Gastroesophageal sphincter (tissue), 4 donors: Measurements from ENCODE around the gene ABCA10.

GRCh38 chr17:68944468-68944943, 10.7 kb downstream of the ABCA8 start:
- PRO-cap = no peak
- RAMPAGE, long total RNA, 4 experiments = no peak in any of the 4 experiments

DNA sequence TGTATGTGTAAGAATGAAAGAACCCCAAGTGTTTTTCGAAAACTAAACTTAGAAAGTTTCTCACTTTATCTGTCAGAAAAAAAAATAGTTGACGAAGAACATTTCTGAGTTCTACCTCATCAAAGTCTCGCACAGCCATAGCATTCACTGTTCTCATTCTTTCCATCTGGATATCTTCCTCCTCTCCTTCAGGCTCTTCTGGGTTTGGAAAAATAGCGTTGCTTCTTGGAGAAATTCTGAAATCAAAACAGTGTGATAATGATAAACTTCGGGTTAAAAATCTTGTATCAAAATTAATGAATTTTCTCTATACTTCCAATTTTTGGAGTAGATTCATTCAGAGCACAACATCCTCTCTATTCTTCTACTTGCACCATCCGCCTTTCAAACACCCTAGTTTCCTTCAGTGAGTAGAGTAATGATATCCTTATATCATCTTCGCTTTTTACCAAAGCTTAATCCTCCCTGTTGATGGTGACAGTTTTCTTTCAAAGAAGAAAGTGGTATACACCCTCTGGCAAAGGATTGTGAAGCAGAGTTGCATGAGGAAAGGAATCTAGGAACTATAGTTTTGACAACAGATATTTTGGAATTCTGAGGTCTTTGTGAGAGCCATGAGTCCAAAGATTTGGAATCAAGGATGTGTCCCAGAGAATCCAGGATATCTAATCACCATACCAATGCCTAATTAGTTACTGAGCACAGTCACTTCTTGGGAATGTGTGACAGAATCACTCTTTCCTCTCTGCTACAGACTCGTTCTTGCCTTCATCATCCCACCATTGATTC, 35.7 kb upstream of the ABCA8 start:
- PRO-cap = no peak
- RAMPAGE, long total RNA, 4 experiments = no peak in any of the 4 experiments

DNA sequence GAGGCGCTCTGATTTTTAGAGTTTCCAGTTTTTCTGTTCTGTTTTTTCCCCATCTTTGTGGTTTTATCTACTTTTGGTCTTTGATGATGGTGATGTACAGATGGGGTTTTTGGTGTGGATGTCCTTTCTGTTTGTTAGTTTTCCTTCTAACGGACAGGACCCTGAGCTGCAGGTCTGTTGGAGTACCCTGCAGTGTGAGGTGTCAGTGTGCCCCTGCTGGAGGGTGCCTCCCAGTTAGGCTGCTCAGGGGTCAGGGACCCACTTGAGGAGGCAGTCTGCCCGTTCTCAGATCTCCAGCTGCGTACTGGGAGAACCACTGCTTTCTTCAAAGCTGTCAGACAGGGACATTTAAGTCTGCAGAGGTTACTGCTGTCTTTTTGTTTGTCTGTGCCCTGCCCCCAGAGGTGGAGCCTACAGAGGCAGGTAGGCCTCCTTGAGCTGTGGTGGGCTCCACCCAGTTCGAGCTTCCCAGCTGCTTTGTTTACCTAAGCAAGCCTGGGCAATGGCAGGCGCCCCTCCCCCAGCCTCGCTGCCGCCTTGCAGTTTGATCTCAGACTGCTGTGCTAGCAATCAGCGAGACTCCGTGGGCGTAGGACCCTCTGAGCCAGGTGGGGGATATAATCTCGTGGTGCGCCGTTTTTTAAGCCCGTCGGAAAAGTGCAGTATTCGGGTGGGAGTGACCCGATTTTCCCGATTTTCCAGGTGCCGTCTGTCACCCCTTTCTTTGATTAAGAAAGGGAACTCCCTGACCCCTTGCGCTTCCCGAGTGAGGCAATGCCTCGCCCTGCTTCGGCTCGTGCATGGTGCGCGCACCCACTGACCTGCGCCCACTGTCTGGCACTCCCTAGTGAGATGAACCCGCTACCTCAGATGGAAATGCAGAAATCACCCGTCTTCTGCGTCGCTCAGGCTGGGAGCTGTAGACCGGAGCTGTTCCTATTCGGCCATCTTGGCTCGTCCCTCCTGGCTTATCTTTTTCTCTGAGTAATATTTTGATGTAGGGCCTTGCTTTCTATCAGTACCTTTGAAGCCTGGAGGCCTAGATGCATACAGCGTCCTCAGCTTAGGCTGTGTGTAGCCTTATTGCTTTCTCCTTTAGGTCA, 49.3 kb upstream of the ABCA8 start:
- PRO-cap = no peak
- RAMPAGE, long total RNA, 4 experiments = start-site peak on the minus strand in 1 of 4 experiments, centred at position 213 of the sequence, 8 reads per replicate

GRCh38 chr17:69090824-69091374, 30.2 kb upstream of the ABCA9 start:
- PRO-cap = no peak
- RAMPAGE, long total RNA, 4 experiments = start-site peak on the minus strand in 1 of 4 experiments, at chr17:69090704-69091394 at its widest, 56 reads per replicate

DNA sequence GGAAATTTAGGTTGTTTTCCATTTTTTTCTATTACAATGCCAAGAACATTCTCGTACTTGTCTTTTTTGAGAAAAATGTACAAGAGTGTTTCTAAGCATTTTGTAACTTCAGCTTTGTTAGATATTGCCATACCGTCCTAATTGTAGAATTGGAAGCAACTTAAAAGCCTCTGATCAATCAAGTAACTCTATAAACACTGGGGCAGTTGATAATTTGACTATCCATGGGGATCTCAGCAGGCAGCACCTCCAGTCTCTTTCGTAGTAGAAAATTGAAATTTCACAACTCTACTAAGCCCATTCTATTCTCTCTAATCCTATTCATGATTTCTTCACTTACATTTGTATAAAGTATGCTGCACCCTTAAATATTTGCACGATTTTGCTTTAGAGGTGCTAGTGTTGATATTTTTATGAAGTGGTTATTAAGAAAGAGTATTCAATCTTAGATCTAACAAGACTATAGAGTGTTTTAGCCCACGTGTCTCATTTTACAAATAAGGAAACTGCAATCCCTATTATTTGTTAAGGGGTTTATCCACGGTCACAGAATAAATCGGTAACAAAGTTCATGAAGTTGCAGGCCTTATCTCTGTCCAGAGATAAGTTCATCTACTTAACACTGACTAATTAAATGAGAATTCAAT, 11.0 kb downstream of the ABCA6 start:
- PRO-cap = no peak
- RAMPAGE, long total RNA, 4 experiments = no peak in any of the 4 experiments

GRCh38 chr17:69228437-69229164, at the start of gene ABCA10:
ABCA10 (minus strand) TSS chr17:69228824.
- PRO-cap = no peak
- RAMPAGE, long total RNA, 4 experiments = start-site peak on the minus strand in 3 of 4 experiments, at chr17:69228625-69229366 at its widest, 21 to 99 reads per replicate

DNA sequence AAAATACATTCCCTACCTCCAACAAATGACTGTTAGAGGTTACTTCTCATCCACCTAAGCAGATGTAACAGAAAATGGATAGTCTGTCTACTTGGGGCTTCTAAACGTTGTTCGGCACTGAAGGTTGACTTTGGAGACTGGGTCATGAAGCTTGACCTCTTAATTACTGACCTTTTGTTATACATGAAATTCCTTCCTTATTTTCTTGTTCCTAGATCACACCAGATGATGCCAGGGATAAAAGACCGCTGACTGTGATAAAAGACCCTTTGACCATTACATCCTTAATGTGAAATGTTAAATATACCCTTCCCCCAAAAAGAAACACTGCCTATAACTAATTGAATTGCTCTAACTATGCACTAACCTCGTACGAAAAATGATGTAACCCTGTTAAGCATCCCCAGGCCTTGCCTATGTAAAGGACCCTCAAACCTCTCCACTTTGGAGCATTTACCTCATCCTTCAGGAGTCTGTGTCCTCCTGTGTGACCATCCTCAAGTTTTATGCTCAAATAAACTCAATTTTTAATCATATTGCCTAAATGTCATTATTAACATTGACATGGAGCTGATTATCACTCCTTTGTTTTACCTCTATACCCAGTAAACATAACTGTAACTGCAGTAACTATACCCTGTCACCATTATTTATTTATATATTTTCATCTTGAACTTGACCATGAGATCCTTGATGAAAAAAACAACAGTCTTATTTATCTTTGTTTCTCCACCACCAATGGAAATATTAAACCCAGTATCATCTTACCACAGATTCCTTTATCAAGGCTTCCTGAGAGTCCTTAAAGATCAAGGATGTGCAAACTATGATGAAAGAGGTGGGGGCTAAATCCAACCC, 3.7 kb downstream of the ABCA5 start:
- PRO-cap = no peak
- RAMPAGE, long total RNA, 4 experiments = no peak in any of the 4 experiments

GRCh38 chr17:69461837-69462407, 47.4 kb downstream of the MAP2K6 start:
- PRO-cap = no peak
- RAMPAGE, long total RNA, 4 experiments = no peak in any of the 4 experiments

- PRO-cap = unidirectional peak, minus-strand start at chr17:69655108
- RAMPAGE, long total RNA, 4 experiments = no peak in any of the 4 experiments
Measured at GRCh38 chr17:69654797-69655384, 240.4 kb downstream of the MAP2K6 start.

GRCh38 chr17:71441065-71441399, 679.8 kb upstream of the SOX9 start:
- PRO-cap = no peak
- RAMPAGE, long total RNA, 4 experiments = no peak in any of the 4 experiments

GRCh38 chr17:72121340-72122337, 819 bp downstream of the SOX9 start:
- PRO-cap = no peak
- RAMPAGE, long total RNA, 4 experiments = no peak in any of the 4 experiments

DNA sequence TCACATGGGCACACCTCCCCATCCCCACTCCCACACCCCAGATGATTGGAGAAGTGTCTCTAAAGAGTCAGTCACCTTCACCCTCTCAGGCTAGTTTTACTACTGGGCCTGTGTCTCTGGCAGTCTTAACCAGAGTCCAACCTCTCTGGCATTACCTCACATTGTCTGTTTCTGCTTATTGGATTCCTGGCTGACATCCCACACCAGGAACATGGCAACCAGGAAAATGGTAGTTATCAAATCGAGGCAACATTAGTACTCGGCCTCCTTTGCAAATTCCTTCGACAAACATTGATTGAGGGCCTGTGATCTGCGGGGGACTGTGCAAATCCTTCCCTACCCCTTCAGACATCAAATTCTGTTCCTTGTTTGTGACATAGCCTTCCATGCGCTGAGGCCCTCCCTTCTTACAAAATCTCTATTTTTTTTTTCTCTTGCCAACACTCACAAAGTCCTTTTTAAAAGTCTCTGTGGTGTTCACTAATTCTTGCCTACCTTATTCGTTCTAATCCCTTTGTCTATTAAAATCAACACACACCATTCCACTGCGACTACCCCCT, 6.4 kb downstream of the SOX9 start:
- PRO-cap = no peak
- RAMPAGE, long total RNA, 4 experiments = no peak in any of the 4 experiments

- PRO-cap = no peak
- RAMPAGE, long total RNA, 4 experiments = no peak in any of the 4 experiments
Measured at GRCh38 chr17:72413469-72414293, 292.9 kb downstream of the SOX9 start.

DNA sequence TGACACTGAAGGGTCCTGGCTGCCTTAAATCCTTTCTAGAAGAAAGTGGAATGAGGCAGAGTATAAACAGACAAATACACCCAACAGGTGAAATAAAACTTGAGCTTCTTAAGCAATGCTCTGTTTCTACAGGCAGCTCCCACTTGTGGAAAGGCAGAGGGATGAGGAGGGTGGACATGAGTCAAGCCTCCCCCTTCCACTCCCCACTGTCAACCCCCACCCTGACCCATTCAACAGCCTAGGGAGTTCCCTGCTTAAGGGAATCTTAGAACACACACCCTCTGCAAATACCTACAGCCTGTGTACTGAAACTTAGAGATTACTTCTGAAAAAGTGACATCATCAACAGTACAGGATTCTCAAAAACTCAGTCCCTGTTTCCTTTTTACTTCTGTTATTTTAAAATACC, 345.3 kb downstream of the SOX9 start:
- PRO-cap = no peak
- RAMPAGE, long total RNA, 4 experiments = no peak in any of the 4 experiments

GRCh38 chr17:72609410-72609994, 483.0 kb downstream of the SLC39A11 start:
- PRO-cap = no peak
- RAMPAGE, long total RNA, 4 experiments = no peak in any of the 4 experiments

GRCh38 chr17:72614975-72615720, 477.3 kb downstream of the SLC39A11 start:
- PRO-cap = unidirectional peak, plus-strand start at chr17:72615282
- RAMPAGE, long total RNA, 4 experiments = no peak in any of the 4 experiments

GRCh38 chr17:72844615-72845763, 247.5 kb downstream of the SLC39A11 start:
- PRO-cap = no peak
- RAMPAGE, long total RNA, 4 experiments = start-site peak on the minus strand in 1 of 4 experiments, at chr17:72845119-72845896 at its widest, 12 reads per replicate

DNA sequence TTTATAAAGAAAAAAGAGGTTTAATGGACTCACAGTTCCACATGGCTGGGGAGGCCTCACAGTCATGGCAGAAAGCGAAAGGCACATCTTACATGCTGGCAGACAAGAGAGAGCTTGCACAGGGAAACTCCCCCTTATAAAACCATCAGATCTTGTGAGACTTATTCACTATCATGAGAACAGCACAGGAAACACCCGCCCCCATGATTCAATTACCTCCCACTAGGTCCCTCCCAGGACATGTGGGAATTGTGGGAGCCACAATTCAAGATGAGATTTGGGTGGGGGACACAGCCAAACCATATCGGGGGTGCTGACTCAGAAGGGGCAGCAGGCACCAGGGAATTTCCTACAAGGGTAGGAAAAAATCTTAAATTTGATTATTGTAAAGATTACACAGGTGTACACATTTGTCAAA, 99.6 kb downstream of the SLC39A11 start:
- PRO-cap = no peak
- RAMPAGE, long total RNA, 4 experiments = no peak in any of the 4 experiments

DNA sequence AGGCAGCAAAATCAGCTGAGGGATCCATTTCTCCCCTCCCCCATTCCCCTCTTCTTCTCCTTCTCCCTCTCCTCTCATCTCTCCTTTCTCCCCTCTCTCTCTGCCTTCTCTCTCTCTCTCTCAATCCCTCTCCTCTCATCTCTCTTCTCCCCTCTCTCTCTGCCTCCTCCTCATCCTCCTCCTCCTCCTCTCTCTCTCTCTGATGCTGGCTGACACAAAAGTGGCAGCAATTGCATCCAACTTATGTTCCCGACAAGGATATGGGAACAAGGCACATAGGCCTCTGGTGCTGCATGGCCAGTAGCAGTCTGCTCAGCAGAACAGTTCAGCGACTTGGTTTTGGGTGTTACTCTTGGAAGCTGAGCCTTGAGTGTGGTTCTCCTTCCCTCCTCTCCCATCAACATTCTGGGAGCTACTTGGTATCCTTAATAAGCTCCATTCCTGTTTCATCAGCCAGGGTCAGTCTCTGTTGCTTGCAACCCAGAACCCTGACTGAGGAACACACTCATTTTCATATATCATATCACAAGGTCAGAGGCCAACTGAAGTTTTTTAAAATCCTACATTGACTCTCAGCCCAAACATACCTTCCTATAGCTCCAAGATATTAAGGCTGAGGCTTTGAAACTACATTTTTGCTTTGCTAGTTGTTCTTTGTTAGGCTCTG, 92.2 kb downstream of the SLC39A11 start:
- PRO-cap = no peak
- RAMPAGE, long total RNA, 4 experiments = no peak in any of the 4 experiments

DNA sequence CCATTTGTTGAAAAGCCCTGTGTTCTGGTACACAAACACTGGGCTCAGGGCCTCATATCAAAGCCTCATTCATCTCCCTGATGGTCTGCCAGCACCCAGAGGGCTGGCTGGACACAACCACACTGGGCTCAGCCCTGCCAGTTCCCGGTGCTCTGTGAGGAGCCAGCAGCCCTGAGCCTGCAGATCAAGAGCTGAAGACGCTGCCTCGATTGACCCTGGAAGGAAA, 2.6 kb downstream of the SLC39A11 start:
- PRO-cap = unidirectional peak, plus-strand start at position 140 of the sequence
- RAMPAGE, long total RNA, 4 experiments = no peak in any of the 4 experiments